ENCODE measurements around the gene SRP9.

DNA sequence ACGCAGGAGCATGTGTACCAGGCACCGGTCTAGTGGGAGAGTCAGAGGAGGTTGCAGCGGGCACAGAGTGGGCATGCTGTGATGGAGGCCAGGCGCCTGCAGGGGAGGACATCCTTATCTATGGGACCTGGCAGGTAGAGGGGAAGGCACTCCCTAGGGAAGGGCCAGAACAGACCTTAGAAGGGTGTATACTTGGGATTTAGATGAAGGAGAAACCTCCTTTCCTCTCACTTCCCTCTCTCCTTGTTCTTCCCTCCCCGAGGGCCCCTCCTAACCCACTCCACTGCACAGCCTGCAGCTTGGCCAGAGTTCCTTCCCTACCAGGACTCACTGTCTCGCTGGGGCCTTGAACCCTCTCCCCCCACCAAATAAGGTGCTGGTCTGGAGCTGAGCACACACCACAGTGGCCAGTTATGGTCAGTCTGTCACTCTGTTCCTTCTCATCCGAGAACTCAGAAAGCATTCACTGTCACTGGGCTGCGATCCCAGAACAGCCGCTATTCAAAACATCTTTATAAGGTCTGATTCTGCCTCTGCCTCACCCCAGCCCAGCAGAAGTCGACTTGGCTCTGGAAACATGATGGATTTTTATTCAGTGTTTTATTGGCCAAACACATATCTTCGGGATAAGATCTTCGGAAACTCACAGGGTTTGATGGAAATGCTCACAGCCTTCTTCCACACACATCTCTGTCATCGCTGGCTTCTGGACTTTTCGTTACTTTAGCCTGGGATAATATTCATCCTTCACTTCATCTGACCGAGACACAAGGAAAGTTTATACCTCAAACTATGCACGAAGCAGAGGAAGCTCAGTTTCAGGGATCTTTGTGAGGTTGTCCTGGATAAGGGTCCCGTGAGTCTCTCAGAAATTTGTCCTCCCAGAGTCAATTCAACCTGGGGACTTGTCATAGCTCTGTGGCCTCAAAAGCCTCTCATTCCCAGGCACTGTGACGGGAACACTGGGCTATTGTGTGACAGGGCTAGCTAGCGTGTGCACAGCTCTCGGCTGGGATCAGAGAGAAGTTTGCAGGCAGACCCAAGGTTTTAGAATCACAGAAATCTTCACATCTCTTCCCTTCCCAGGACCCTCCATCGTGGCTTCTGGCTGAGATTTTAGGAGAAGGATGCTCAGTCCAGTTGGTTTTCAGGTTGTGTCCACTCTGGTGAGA, 20.0 kb upstream of the LBR start:
- PRO-cap = no peak
- RAMPAGE, long total RNA, 2 experiments = no peak in any of the 2 experiments

DNA sequence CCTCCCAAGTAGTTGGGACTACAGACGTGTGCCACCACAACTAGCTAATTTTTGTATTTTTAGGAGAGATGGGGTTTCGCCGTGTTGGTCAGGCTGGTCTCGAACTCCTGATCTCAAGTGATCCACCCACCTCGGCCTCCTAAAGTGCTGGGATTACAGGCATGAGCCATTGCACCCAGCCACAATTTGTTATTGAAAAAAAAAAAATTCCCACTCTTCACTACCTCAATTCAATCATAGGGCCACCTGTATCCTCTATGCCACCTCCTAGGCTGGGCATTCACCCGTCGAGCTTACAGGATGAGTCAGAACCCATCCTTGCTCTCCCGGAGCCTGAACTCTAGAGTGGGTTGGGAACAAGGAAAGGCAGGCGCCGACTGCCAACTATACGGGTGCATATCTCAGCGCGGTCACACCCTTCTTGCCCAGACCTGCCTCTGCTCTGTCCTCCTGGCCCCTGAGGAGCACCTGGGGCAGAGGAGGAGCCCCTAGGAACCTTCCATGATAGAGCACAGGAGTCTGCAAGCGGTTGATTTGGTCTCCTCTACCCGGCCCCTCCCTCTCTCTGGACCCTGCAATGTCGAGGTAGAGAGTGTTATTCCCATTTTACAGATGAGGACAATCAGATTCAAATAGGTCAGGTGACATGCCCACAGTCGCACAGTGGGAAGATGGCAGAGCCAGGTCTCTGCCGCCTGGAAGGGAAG, 21.4 kb upstream of the LBR start:
- PRO-cap = no peak
- RAMPAGE, long total RNA, 2 experiments = no peak in any of the 2 experiments

GRCh38 chr1:225463202-225464091, 35.6 kb upstream of the LBR start:
- PRO-cap = no peak
- RAMPAGE, long total RNA, 2 experiments = no peak in any of the 2 experiments

DNA sequence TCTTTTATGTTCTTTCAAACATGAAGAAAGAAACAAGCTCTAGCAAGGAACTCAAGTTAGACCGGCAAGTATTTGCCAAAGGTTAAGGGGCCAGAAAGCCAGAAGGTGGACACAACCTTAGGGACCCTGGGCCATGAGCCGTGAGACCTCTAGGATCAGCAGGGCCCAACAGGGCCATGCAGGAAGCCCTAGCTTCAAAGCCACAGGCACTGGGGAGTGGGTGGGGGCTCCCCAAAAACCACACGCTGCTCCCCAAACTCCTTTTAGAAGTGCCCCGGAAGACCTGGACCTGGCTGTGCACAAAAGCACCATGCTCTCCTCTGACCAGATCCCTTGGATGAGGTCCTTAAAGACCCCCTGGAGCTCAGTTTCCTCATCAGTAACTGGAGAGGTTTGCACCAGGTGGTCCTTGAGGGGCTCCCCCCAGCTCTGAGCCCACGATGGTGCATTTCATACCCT, 40.4 kb upstream of the LBR start:
- PRO-cap = no peak
- RAMPAGE, long total RNA, 2 experiments = no peak in any of the 2 experiments

- PRO-cap = no peak
- RAMPAGE, long total RNA, 2 experiments = no peak in any of the 2 experiments
These were observed 103.6 kb downstream of the ENAH start for GRCh38 chr1:225549305-225549787.

DNA sequence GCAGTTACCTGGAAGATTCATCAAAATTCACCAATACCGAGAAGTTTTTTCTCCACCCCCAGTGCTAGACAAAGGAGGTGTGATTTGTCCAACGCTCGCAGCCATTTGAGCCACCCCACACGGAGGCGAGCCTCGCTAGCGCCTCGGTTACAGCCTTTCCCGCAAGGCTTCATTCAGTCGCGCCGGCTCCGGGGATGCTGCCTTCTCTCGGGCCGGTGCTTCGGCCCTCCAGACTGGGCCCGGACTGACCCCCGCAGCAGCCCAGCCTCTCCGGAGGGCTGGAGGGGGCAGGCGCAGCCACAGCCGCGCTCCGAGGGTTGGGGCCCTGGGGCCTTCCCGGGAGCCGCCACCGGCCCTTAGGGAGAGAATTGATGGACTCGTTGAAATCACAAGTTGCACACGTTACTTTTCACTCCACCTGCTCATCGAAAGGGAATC, 24.4 kb upstream of the ENAH start:
- PRO-cap = no peak
- RAMPAGE, long total RNA, 2 experiments = no peak in any of the 2 experiments

- PRO-cap = no peak
- RAMPAGE, long total RNA, 2 experiments = no peak in any of the 2 experiments
These were observed 56.2 kb upstream of the ENAH start for GRCh38 chr1:225709120-225709625.

DNA sequence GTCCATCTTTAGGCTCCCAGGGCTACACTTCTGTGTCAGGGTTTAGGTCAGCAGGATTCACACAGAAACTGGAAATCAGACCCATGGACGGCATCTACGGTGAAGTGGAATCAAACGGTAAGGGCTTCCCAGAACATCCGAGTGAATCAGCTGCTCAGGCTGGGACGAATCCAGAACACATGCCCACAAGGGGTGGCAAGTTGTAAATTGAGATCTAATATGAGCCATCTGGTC, 10.8 kb upstream of the SRP9 start:
- PRO-cap = no peak
- RAMPAGE, long total RNA, 2 experiments = no peak in any of the 2 experiments

- PRO-cap = no peak
- RAMPAGE, long total RNA, 2 experiments = no peak in any of the 2 experiments
These were observed 10.5 kb upstream of the SRP9 start for GRCh38 chr1:225767136-225767486.

DNA sequence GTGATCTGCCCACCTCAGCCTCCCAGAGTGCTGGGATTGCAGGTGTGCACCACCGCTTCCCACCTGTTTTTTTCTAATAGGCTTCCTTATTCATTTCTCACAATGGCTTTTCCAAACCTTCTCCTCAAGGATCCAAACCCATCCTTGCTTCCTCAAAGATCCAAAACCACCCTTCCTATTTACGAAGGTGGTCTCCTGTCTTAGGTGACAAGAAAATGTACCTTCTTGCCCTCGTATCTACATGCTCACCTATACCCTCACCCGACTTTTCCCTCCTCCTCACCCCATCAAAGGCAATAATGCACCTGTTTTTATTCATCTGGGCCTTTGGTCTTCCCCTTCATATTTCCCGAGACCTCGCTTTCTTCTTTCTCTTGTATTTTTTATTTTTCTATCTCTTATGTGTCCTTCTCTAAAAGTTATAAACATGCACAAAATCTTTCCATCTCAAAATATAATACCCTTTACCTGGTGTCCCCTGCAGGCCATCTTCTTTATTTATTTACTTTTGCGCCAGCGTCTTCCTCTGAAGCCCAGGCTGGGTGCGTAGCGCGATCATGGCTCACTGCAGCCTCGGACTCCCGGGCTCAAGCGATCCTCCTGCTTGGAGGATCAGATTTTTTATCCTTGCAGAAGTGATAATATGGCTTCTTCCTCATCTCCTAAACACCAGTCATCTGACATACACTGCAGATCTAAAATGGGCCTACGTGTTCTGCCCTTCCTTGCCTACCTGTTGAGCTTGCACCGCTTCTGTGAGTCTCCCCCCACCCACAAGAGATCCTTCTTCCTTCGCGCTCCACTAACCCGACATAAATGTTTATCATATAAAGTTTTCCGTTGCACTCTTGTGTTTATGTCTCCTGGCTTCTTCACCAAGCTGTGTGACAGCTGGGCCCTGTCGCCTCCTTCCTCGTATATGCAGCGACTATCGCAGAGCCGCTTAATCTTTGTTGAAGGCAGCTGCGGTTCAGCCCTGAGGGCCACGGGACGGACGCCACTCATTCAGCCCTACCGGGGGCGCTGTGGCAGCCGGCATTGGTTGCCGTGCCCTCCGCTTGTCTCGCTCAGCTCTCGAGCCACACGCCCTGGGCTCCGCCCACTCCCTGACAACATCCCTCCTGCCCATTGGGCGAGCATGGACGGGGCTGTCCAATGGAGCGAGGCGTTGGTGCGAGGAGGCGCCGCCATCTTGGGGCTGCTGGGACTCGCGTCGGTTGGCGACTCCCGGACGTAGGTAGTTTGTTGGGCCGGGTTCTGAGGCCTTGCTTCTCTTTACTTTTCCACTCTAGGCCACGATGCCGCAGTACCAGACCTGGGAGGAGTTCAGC, at the start of gene SRP9:
TSS of gene SRP9 (plus strand) at position 1,184 of the 1,331 bp plus-strand sequence.
- PRO-cap = bidirectional peak, plus-strand start at position 1,195 of the sequence, minus-strand start at position 1,076 of the sequence
- RAMPAGE, long total RNA, 2 experiments = start-site peak on the plus strand in 2 of 2 experiments, centred at positions 1,210 to 1,212 of the sequence, 498 to 2,571 reads per replicate; start-site peak on the minus strand in 1 of 2 experiments, centred at position 1,079 of the sequence, 11 reads per replicate

GRCh38 chr1:225779002-225779652, 1.5 kb downstream of the SRP9 start:
- PRO-cap = no peak
- RAMPAGE, long total RNA, 2 experiments = no peak in any of the 2 experiments

DNA sequence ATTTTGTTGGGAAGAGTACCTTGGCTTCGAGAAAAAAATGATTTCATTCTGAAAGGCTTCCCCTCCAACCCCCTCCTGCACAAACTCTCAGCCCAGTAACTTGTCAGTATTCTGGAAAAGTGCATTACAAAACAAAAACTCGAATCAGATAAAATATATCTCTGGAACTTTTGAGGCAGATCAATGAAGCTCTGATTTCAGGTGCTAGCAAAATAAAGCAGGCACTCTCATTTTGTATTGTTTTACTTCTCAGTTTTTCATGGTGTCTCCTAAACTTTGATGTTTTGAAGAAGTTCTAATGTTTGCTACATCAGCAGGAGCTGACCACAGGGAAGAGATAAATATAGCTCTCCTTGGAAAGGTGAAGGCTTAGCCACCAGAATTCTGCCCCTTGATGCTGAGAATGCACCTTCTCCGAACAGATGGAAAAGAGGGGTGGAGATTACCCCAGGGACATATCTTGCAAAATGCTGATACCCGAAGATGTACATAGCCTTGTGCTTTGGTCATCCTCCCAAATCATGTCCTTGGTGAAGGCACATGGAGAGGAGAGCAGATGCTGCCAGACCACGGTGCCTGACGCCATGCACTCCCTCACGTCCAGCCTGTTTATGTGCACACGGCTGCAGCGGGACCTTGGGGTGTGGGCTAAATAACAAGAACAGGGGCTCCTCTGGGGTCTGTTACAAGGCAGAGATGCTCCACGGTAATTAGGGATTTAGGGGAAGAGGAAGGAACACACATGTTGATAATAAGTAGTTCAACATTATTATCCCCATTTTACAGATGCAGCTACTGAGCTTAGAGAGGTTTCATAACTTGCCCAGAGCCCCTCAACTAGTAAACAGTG, 12.6 kb downstream of the EPHX1 start:
- PRO-cap = no peak
- RAMPAGE, long total RNA, 2 experiments = no peak in any of the 2 experiments

DNA sequence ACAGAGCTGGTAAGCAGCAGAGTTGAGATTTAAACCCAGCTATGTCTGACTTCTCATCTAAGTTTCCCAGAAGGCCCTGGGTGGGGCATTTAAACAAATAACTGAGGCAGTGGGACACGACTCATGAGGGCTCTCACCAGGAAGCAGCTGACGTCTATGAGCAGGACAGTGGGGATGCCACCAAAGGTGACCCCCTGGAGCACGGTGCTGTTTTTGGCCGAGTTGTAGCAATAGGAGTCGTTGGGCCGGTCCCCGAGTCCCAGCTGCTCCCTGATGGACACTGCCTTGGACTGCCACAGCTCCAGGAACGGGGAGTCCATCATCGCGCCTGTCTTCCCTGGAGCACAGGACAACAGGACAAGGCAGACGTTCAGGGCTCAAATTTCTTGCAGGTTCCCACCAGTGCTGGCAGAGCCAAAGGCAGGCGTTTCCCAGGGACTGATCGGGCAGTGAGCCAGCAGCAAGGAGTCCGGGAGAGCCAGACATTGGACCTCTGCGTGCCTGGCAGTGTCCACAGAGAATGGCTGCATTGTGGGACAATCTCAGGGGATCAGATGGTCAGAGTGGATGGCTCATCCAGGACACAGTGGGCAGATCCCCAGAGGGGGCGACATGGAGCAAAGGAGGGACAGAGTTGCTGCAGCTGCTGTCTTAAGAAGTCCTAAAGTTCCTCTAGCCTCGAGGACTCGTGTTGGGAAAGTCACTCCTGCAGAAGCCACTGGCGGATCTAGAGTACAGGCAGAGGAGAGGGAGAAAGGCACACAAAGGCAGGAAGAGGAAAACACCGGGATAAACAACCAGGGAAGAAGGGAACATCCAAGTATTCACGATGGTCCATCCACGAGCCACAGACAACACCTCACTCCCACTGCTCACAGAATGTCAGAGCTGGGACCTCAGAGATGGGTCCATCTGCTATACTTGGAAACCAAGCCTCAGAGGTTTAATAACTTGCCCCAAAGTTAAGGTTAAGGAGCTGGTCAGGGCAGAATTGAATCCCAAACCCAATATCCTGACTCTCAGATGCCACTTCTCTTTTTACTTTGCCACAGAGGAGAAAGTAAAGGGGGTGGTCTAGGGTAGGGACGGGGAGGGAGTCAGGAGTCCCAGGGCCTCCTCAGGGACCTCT, 4.6 kb downstream of the TMEM63A start:
- PRO-cap = no peak
- RAMPAGE, long total RNA, 2 experiments = no peak in any of the 2 experiments

DNA sequence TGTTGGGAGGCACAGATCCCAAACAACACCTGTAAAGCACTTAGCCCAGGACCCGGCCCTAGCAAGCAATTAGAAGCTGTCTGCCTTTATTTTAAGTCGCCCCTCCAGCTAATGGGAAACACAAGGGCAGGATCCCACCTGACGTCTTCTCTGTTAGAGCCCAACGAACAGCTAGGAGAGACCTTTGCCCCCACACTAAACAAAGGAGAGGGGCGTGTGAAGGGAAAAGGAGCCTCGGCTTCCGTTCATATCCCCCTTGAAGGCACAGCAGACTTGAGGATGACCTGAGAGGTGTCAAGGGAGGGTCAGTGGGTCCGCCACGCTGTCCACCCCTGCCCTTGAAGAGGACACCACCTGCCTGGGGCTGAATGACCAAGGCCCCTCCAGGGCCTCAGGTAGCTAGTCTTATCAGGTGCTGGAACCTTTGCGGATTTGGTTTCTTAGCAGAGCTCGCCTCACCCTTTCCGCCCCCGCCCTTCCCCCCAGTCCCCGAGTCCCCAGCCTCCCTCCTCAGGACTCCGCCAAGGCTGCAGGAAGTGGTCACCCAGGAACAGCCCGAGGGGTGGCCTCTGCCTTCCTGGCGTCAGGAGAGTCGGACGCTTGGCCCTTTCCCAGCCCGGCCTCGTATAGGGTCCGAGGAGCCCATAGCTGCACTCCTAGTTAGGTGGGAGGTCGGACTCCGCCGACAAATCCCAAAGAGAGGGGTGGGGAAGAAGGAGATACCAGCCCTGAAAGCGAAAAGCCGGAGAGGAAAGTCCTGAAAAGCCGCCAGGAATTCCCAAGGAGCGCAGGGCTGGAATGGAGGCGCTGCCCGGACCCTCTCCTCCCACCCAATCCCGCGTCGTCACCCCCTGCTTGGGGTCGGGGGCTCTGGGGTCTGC, 615 bp downstream of the TMEM63A start:
- PRO-cap = bidirectional peak, plus-strand start at position 572 of the sequence, minus-strand start at position 484 of the sequence
- RAMPAGE, long total RNA, 2 experiments = no peak in any of the 2 experiments

DNA sequence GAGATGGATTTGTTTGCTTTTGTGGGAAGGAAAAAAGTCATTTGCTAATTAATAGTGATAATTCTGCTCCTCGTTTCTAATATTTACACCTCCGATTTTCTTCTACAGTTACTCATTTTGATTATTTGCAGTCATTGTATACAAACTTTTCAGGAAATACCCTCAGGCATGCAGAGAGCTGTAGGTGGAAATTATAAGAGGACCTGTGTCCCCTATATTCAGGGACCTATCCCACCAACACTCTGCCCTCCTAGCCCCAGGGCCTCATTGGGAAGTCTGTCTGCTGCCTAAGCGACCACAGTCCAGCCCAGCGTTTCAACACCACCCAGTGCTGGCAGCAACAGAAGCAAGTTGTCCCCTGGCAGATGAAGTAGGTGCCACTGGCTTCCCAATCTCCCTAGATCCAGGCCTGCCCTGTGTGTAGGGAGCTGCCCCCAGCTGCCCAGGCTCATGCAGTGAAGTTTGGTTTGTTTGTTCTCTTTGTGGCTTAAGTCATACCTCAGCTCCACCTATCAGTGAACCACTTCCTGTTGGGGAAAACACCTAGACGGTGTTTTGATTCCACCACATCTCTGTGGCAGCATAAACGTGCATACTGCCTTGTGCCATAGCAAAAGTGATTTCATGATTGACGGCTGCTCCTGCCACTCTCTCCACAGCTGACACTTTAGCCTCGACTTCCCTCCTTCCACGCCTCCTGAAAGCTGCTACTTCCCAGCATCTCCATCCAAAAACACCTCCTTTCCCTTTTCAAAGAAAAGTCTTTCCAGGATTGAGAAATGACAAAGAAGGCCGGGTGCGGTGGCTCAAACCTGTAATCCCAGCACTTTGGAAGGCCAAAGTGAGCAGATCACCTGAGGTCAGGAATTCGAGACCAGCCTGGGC, 8.1 kb upstream of the LEFTY1 start:
- PRO-cap = no peak
- RAMPAGE, long total RNA, 2 experiments = no peak in any of the 2 experiments

GRCh38 chr1:225977249-225978267, 21.6 kb downstream of the SDE2 start:
- PRO-cap = no peak
- RAMPAGE, long total RNA, 2 experiments = no peak in any of the 2 experiments

GRCh38 chr1:226065126-226065540, 2.6 kb downstream of the H3-3A start:
- PRO-cap = no peak
- RAMPAGE, long total RNA, 2 experiments = no peak in any of the 2 experiments

GRCh38 chr1:226110069-226110346, 47.5 kb downstream of the H3-3A start:
- PRO-cap = bidirectional peak, plus-strand start at chr1:226110173, minus-strand start at chr1:226110207
- RAMPAGE, long total RNA, 2 experiments = no peak in any of the 2 experiments

DNA sequence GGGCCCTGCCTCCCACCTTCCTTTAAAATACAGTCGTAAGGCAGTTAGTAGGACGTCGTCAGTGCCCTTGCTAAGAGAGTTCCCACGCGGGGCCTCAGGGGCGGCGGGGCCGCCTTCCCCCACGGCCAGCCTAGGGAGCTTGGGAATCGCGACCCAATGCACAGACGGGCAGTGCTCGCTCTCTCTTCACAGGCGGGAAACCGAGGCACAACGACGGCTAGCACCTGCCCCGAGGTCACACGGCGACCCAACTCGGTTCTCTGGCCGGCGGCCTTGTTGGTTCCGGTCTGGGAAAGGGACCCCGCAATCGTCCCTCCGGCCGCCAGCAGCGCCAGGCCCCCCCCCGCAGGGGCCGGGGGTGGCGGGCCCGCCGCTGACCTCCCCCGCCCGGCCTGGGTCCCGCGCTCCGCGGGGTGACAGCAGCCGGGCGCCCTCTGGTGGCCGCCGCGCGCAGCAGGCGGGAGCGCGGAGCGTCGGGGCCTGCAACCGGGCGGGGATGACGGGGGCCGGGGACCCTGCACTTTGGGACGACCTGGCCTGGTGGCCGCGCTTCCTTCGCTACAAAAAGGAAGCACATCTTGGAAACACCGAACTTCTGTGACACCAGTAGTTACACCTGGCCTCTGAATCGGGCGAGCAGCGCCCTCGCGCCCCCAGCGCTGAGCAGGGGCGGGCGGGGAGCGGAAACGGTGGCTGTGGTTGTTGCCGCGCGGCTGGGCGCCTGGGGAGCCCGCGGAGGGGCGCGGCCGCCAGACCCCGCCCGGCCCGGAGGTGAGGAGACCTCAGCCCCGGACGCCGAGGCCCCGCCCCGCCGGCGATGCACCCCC, 58.9 kb downstream of the H3-3A start:
- PRO-cap = unidirectional peak, plus-strand start at position 473 of the sequence; unidirectional peak, plus-strand start at position 662 of the sequence; unidirectional peak, plus-strand start at position 685 of the sequence
- RAMPAGE, long total RNA, 2 experiments = no peak in any of the 2 experiments

DNA sequence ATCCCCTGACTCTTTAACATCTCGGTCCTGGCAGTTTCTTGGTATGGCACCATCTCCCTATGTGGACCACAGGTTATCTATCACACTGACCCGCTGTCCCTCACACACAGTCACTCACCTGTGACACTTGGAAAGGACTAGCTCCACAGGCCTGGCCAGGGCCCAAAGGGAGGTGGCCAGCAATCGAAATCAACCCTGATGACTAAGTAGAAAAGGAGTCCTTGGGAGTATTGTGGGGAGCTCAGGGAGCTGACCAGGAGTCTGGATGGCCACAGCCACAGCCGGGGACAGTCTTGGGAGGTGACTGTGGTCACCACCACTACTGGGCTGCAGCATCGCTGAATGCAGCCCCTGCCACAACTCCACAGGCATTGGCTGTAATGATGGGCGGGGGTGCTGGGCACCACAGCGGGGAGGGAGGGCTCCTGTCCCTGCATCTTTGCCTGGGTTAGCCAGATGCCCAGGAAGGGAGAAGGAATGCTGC, 61.1 kb downstream of the H3-3A start:
- PRO-cap = no peak
- RAMPAGE, long total RNA, 2 experiments = no peak in any of the 2 experiments

Data from breast epithelium (tissue), 2 donors.